Measurements from ENCODE around the gene ABCB4.

GRCh38 chr7:79234399-79234975 is 219.0 kb downstream of the MAGI2 start:
- PRO-cap, 4 experiments: no peak in any of the 4 experiments
- RAMPAGE, long total RNA, 4 experiments: start-site peak on the minus strand in 1 of 4 experiments, at chr7:79234574-79234706 at its widest, 8 reads per replicate

- PRO-cap, 4 experiments: no peak in any of the 4 experiments
- RAMPAGE, long total RNA, 4 experiments: no peak in any of the 4 experiments
These were observed 157.9 kb upstream of the GNAI1 start for GRCh38 chr7:79976739-79977059.

GRCh38 chr7:80135899-80136328 is 1.3 kb downstream of the GNAI1 start:
- PRO-cap, 4 experiments: peak in 1 of 4 experiments; most common minus-strand start chr7:80136053 (in 1)
- RAMPAGE, long total RNA, 4 experiments: no peak in any of the 4 experiments

GRCh38 chr7:80374343-80374817 is 137.5 kb downstream of the GNAT3 start:
- PRO-cap, 4 experiments: no peak in any of the 4 experiments
- RAMPAGE, long total RNA, 4 experiments: no peak in any of the 4 experiments

- PRO-cap, 4 experiments: no peak in any of the 4 experiments
- RAMPAGE, long total RNA, 4 experiments: no peak in any of the 4 experiments
These were observed 14.6 kb upstream of the GNAT3 start for GRCh38 chr7:80526436-80526914.

GRCh38 chr7:80623513-80624465 is 14.7 kb upstream of the CD36 start:
- PRO-cap, 4 experiments: peak in 4 of 4 experiments; most common plus-strand start chr7:80624096 (in 4); most common minus-strand start chr7:80623861 (in 1)
- RAMPAGE, long total RNA, 4 experiments: start-site peak on the plus strand in 4 of 4 experiments, at chr7:80624081-80624135 at its widest, 251 to 576 reads per replicate

DNA sequence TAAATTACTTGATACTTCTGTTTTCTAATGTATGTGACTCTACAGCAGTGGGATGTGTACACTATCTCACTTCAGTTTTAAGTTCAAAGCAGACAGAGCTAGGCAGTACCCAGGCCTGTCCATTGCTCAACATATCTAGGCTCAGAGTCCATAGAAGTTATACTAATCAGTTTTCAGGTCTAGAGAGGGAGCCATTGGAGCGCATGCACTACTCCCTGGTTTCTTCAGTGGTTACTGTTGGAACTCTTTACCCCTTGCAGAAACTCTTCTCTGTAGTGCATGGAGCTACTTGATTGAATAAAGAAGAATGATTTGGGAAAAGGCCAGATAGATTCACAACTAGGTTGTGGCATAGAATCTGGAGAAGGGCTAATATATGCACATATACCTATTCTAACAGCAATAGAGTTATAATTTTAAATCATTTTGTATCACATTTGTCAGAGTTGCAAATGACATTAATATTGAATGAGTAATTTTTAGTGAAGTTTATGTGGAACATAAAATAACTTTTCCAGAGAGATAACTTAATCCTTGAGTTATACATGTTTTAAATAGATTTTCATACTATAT is 4.5 kb downstream of the CD36 start:
- PRO-cap, 4 experiments: peak in 1 of 4 experiments; most common plus-strand start position 304 of the sequence (in 1); most common minus-strand start position 133 of the sequence (in 1)
- RAMPAGE, long total RNA, 4 experiments: no peak in any of the 4 experiments

- PRO-cap, 4 experiments: no peak in any of the 4 experiments
- RAMPAGE, long total RNA, 4 experiments: no peak in any of the 4 experiments
These were observed 8.8 kb downstream of the CD36 start for GRCh38 chr7:80647209-80647662.

GRCh38 chr7:80840260-80840630 is 78.6 kb downstream of the SEMA3C start:
- PRO-cap, 4 experiments: peak in 1 of 4 experiments; most common plus-strand start chr7:80840553 (in 1)
- RAMPAGE, long total RNA, 4 experiments: no peak in any of the 4 experiments

DNA sequence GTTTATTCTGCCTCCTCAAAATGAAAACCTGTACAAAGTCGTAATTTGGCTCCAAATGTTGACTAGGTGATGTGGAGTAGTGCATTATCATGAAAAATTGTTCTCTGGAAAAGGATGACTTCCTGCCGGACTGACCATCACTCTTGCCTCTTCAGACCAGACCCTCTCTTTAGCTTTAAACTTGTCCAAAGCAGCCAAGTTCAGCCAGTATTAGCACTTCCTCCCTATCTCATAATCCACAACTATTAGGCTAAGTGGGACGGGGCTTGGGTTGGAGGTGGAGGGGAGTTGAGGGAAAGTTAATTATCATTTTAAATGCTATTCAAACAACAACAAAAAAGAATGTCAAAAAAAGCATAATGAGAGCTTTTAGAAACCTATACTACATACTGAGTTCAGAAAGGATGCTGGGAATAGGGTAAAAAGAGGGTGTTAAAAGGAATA is 447 bp downstream of the HGF start:
- PRO-cap, 4 experiments: peak in 1 of 4 experiments; most common minus-strand start position 171 of the sequence (in 1)
- RAMPAGE, long total RNA, 4 experiments: no peak in any of the 4 experiments

DNA sequence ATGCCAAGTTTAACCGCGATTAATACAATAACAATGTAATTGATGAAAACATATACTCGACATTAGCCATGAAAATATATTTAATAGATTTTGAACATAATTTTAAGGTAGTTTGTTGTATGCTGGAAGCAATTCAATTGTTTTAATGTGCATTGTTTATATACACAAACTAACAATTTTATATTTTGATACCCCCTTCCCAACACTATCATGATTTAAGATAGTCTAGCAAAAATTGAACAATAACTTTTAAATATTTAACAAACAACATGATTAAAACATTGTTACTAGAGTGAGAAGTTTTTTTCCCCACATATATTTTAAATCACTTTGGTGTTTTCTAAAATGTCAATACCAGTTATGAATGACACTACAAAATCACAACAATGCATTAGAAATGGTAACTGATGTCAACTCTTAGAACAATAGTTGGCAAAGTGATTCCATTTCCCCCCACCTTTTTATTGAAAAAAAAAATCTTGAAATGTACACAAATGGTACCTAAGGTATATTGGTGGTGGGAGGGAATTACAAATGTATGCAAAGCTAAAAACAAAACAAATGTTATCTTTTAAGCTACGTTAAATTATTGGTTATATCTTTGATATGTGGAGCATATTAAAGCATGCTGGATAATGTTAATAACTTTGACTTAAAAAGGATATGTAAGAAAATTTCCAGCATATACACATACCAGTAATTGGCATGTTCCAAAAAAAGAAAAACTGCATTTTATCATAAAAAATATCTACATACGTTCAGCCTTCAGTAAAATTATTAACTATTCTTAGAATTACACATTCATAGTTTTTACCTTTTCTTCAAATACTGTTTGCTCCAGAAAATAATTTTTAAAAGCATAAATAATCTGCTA is 178.4 kb upstream of the HGF start:
- PRO-cap, 4 experiments: no peak in any of the 4 experiments
- RAMPAGE, long total RNA, 4 experiments: no peak in any of the 4 experiments

DNA sequence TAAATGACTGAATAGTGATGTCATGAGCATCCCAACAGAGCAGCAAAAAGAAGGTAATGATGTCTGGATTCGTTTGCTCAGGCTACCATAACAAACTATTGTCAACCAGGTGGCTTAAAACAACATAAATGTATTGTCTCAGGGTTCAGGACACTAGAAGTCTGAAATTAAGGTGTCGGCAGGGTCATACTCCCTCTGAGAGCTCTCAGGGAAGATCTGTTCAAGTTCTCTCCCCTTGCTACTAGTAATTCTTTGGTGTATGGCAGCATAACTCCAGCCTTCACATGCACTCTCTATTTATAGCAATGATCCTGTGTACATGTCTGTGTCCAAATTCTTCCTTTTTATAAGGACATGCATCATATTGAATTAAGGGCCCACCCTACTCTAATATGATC is 27.3 kb downstream of the CACNA2D1 start:
- PRO-cap, 4 experiments: no peak in any of the 4 experiments
- RAMPAGE, long total RNA, 4 experiments: no peak in any of the 4 experiments

- PRO-cap, 4 experiments: peak in 1 of 4 experiments; most common plus-strand start chr7:84009827 (in 1)
- RAMPAGE, long total RNA, 4 experiments: no peak in any of the 4 experiments
These were observed 184.9 kb downstream of the SEMA3A start for GRCh38 chr7:84009671-84010104.

DNA sequence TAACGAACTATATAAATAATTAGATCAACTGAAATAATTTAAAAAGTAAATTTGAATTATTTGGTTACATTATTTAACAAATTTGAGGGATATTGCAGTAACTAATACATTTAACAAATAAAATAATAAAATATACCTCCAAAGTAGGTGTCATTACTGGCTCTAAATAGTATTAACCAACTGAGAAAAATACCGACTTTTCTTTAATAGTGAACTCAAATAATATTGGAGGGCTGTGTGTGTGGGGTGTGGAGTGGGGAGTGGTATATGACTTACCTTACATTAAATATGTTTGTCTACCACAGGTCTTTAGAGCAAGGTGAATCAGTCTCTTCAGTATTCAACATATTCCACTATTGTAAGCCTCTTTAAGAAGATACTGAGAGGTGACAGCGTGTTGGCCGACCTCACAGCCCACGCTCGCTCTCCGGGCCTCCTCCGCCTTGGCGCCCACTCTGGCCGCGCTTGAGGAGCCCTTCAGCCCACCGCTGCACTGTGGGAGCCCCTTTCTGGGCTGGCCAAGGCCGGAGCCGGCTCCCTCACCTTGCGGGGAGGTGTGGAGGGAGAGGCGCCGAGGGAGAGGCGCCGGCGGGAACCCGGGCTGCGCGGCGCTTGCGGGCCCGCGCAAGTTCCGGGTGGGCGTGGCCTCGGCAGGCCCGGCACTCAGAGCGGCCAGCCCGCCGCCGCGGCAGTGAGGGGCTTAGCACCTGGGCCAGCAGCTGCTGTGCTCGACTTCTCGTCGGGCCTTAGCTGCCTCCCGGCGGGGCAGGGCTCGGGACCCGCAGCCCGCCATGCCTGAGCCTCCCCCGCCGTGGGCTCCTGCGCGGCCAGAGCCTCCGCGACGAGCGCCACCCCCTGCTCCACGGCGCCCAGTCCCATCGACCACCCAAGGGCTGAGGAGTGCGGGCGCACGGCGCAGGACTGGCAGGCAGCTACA is 306.6 kb downstream of the SEMA3D start:
- PRO-cap, 4 experiments: no peak in any of the 4 experiments
- RAMPAGE, long total RNA, 4 experiments: start-site peak on the minus strand in 1 of 4 experiments, centred at position 567 of the sequence, 25 reads per replicate

- PRO-cap, 4 experiments: peak in 1 of 4 experiments; most common minus-strand start chr7:85024435 (in 1)
- RAMPAGE, long total RNA, 4 experiments: no peak in any of the 4 experiments
These were observed 162.6 kb downstream of the SEMA3D start for GRCh38 chr7:85024212-85024703.

GRCh38 chr7:87153369-87153753 is 1.1 kb downstream of the DMTF1 start:
- PRO-cap, 4 experiments: no peak in any of the 4 experiments
- RAMPAGE, long total RNA, 4 experiments: no peak in any of the 4 experiments

GRCh38 chr7:87184211-87184969 is 32.1 kb downstream of the DMTF1 start:
- PRO-cap, 4 experiments: no peak in any of the 4 experiments
- RAMPAGE, long total RNA, 4 experiments: no peak in any of the 4 experiments

GRCh38 chr7:87475323-87476633 is at the start of gene ABCB4:
ABCB4 (minus strand) TSS chr7:87475680.
- PRO-cap, 4 experiments: peak in 4 of 4 experiments; most common plus-strand start chr7:87475787 (in 2); most common minus-strand start chr7:87475680 (in 2)
- RAMPAGE, long total RNA, 4 experiments: start-site peak on the minus strand in 2 of 4 experiments, at chr7:87475653-87475695 at its widest, 32 to 65 reads per replicate

DNA sequence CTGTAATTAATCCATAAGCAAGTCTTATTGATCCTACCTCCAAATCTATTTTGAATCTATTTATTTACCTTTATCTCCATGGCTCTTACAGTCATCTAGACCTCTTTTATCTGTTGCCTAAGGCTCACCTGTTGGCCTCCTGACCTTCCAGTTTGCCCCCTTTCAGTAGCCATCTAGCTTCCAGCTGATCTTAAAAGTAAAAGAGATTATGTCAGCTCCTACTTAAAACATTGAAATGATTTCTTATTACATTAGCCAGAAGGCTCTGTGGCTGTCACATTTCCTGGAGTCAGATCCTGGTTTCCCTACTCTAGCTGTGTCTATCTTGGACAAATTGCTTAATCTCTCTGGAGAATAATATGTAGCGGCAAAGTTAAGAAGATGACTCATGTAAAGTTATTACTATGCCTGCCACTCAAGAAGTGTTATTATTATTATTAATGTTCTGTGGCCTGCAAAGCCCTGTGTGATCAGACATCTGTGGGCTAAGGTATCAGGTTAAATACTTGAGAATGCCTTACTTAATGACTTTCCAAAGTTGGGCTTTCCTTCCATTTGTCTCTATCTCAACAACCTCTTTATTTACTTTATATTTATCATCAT is 107.1 kb downstream of the RUNDC3B start:
- PRO-cap, 4 experiments: no peak in any of the 4 experiments
- RAMPAGE, long total RNA, 4 experiments: no peak in any of the 4 experiments

- PRO-cap, 4 experiments: peak in 2 of 4 experiments; most common plus-strand start chr7:87874211 (in 2)
- RAMPAGE, long total RNA, 4 experiments: no peak in any of the 4 experiments
These were observed 2.2 kb downstream of the SLC25A40 start for GRCh38 chr7:87873988-87874312.

Data from spleen (tissue), 7 donors.